Lung (tissue), 4 donors: Measurements from ENCODE around the gene TMEM53.

GRCh38 chr1:44268546-44269184 lies 55.4 kb downstream of the DMAP1 start:
- PRO-cap, result no peak
- RAMPAGE, long total RNA, result no peak
- RRBS, result no CpG with 5 or more reads among the region's 2 CpGs

DNA sequence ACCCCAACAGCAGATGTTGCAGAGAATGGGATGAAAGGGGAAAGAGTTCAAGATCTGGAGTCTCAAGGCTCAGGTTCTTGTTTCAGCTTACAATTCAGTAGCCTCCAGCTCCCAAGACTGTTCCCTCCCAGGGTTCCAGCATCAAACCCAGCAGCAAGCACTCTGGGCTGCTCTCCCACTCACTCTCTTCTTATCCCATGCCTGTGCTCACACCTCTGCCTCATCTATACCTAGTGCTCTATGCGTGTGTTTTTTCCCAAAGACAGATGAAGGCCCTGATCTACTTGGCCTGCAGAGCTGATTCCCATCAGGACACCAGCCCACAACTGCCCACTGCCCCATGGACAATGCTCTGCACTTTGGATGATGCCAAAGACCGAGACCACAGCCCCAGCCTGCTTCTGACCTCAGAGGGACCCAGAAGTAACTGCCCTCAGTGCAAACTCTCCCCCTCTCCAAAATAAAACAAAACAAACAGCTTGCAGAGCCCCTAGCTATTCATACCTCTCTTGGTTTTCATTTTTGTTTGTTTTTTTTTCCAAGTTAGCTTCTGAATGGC lies 61.4 kb downstream of the DMAP1 start:
- PRO-cap, result no peak
- RAMPAGE, long total RNA, result no peak
- RRBS, result no CpG with 5 or more reads among the region's 2 CpGs

- PRO-cap, result no peak
- RAMPAGE, long total RNA, result no peak
- RRBS, result no CpG with 5 or more reads among the region's 4 CpGs
These were observed 7.8 kb downstream of the ERI3 start for GRCh38 chr1:44347184-44347764.

- PRO-cap, result no peak
- RAMPAGE, long total RNA, result no peak
- RRBS, result 8% methylated on average over 4 of the region's 37 CpGs
These were observed 3.6 kb downstream of the RNF220 start for GRCh38 chr1:44408376-44409336.

- PRO-cap, result no peak
- RAMPAGE, long total RNA, result no peak
- RRBS, result no CpG with 5 or more reads among the region's 11 CpGs
These were observed 80.1 kb downstream of the RNF220 start for GRCh38 chr1:44485035-44485652.

GRCh38 chr1:44547457-44547656 lies 126.9 kb downstream of the TMEM53 start:
- PRO-cap, result no peak
- RAMPAGE, long total RNA, result no peak
- RRBS, result no CpG with 5 or more reads among the region's 2 CpGs

DNA sequence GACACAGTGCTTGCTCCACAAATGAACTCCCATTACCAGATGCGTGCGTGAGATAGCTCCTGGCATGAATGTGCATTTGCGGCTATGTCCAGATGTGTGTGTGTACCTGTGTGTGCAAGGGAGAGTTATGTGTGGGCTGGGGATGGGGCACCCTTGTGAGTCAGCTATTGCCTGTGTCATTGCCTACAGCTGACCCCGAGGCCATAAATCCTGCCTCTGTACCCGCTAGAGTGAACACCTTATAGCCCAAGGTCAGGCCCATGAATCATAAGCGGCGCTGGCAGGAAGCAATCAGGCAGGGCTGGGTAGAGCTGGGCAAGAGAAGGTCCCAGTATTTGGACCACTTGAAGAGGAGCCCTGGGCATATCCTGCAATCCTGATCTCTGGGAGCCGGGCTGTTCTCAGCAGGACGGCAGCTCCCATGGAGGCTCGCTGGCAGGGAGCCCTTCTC lies 86.4 kb downstream of the TMEM53 start:
- PRO-cap, result no peak
- RAMPAGE, long total RNA, result no peak
- RRBS, result no CpG with 5 or more reads among the region's 10 CpGs

GRCh38 chr1:44631050-44631811 lies 43.0 kb downstream of the TMEM53 start:
- PRO-cap, result no peak
- RAMPAGE, long total RNA, result no peak
- RRBS, result 3% methylated on average over 5 of the region's 28 CpGs

- PRO-cap, result no peak
- RAMPAGE, long total RNA, result no peak
- RRBS, result no CpG with 5 or more reads among the region's 11 CpGs
These were observed 25.7 kb downstream of the TMEM53 start for GRCh38 chr1:44648329-44649187.

- PRO-cap, result no peak
- RAMPAGE, long total RNA, result no peak
- RRBS, result no CpG with 5 or more reads among the region's 35 CpGs
These were observed 23.5 kb downstream of the TMEM53 start for GRCh38 chr1:44650210-44651750.

DNA sequence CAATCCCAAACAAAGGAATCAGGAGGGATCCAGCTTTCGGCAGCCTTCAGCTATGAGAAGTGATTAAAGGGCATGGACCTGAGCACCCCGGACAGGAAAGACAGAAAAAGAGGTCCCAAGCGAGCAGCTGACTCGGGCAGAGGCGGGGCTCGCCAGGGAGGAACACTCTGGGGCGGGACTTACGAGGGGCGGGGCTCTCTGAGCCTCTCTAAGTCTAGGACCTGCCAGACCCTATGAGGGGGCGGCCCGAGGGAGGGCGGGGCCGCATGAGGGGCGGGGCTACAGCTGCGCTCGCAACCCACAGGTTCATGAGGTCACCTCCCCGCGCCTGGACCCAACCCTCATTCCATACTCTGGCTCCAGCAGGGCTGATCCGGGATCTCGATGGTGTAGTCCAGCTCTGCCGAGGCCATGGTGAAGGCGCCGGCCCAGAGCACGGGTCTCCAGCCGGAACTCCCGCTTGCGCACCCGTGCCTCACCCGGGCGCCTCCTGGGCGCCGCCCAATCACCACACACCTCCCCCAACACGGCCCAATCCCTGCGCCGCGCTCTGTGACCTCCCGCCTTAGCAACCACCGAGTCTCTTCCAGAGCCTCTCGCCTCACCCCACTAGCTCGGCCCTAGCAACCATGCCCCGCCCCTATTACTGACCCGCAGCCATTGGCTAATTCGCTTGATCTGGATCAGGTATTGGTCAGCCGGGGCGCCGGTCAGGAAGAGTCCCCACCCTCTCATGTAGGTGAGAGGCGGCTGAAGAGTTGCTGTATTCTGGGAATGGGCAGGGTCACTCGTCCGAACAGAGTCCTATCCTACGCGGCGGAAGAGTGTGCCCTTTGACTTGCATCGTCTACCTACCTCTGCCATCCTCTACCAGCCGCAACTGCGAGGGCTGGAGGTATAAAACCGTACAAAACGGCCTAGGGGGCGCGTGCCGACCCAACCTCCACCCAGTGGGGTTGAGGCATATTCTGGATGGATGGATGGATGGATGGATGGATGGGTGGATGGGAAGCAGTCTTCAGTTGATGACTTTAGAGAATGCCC lies at the start of gene TMEM53:
TSS of gene TMEM53 (minus strand) at position 503 of the 1,044 bp plus-strand sequence.
- PRO-cap, result bidirectional peak, plus-strand start at position 365 of the sequence, minus-strand start at position 102 of the sequence; bidirectional peak, plus-strand start at position 766 of the sequence, minus-strand start at position 503 of the sequence
- RAMPAGE, long total RNA, result start-site peak on the plus strand centred at position 747 of the sequence, 50 bp wide, 19 and 15 reads in 2 replicates
- RRBS, result 2% methylated on average over 5 of the region's 60 CpGs

DNA sequence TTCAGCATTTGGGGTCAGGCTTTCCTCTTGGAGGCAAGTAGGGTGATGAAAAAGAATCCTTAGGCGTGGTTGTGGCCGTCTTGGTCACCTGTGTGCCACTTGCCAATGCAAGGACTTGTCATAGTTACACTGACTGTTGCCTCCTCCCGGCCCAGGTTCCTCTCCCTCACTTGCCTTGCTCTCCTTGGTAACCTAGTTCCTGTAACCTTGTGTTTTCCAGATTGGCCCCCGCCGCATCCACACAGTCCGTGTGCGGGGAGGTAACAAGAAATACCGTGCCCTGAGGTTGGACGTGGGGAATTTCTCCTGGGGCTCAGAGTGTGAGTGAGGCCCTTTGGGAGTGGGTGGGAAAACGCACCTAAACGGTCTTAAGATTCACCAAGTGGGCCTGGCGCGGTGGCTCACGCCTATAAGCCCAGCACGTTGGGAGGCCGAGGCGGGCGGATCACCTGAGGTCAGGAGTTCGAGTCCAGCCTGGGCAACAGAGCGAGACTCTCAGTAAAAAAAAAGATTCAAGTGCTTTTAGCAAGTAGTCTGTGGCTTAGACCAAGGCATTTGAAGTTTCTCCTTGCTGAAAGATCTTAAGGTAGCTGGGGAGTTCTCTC lies 1.2 kb downstream of the RPS8 start:
- PRO-cap, result no peak
- RAMPAGE, long total RNA, result no peak
- RRBS, result no CpG with 5 or more reads among the region's 20 CpGs

GRCh38 chr1:44817046-44818461 lies 9.2 kb downstream of the BTBD19 start:
- PRO-cap, result no peak
- RAMPAGE, long total RNA, result no peak
- RRBS, result no CpG with 5 or more reads among the region's 16 CpGs

- PRO-cap, result no peak
- RAMPAGE, long total RNA, result no peak
- RRBS, result no CpG with 5 or more reads among the region's 4 CpGs
These were observed 4.8 kb upstream of the PTCH2 start for GRCh38 chr1:44847807-44848306.

- PRO-cap, result no peak
- RAMPAGE, long total RNA, result no peak
- RRBS, result 5% methylated on average over 5 of the region's 28 CpGs
These were observed 804 bp downstream of the UROD start for GRCh38 chr1:45012566-45013549.

DNA sequence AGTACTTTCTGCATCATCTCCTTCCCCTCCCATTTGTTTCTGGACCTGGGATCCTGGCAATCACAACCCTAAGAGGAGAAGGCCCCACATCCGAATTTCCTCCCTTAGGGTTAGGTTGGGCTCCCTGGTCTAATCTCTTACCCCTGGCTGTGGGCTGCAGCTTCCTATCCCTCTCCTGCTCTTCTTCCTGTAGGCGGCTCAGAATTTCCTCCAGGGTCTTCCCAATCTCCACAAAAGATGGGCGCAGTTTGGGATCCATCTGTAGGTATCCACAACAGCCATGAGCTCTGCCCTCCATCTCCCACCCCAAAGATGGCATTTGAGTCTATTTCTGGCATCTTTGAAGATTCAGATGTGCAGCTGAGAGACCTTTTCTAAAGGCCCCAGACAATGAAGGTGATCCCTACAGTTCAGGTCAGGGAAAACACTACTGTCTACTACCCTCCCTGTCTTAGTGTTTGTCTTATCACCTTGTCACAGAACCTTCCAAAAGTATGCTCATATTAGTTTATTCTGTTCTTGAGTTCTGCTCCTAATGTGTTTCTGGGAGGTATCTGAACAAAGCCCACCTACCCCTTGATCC lies 5.9 kb downstream of the TOE1 start:
- PRO-cap, result no peak
- RAMPAGE, long total RNA, result no peak
- RRBS, result no CpG with 5 or more reads among the region's 3 CpGs

- PRO-cap, result no peak
- RAMPAGE, long total RNA, result no peak
- RRBS, result no CpG with 5 or more reads among the region's 6 CpGs
These were observed 21.1 kb downstream of the TOE1 start for GRCh38 chr1:45361040-45361487.

GRCh38 chr1:45429582-45429935 lies 61.4 kb downstream of the TESK2 start:
- PRO-cap, result no peak
- RAMPAGE, long total RNA, result no peak
- RRBS, result no CpG with 5 or more reads among the region's 4 CpGs

- PRO-cap, result no peak
- RAMPAGE, long total RNA, result no peak
- RRBS, result no CpG with 5 or more reads among the region's 17 CpGs
These were observed 1.4 kb downstream of the TESK2 start for GRCh38 chr1:45489464-45489980.

GRCh38 chr1:45521303-45521644 lies 410 bp downstream of the PRDX1 start:
- PRO-cap, result no peak
- RAMPAGE, long total RNA, result no peak
- RRBS, result 1% methylated on average over 15 of the region's 24 CpGs